Frontal cortex (tissue), 2 donors: ENCODE measurements around a stretch of chr2.

GRCh38 chr2:190551818-190552518 lies 17.4 kb upstream of the NEMP2 start:
- RAMPAGE, long total RNA = no peak

GRCh38 chr2:190679780-190680203 lies 30.9 kb downstream of the NAB1 start:
- RAMPAGE, long total RNA = no peak

- RAMPAGE, long total RNA = no peak
Measured at GRCh38 chr2:190680223-190680719, 31.4 kb downstream of the NAB1 start.

- RAMPAGE, long total RNA = no peak
Measured at GRCh38 chr2:190890804-190891559, 10.4 kb downstream of the GLS start.

DNA sequence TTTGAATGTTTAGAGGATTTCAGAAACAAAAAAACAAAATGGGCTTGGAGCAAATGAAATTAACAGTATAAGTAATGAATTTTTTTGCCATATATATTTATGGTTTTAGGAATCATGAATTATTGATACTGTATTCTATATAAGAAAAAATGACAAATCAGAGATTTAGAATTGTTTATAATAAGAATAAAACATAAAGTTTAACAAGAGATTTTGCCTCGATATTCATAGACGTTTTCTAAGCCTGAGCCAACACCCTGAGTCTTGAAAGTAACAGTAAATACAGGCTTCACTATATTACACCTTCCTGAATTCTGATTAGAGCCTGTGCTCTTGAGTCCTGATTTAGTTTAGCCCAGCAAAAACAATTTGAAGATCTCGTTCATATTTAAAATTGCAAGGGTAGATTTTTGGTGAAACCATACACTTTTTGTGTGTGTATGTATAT lies 25.8 kb downstream of the GLS start:
- RAMPAGE, long total RNA = no peak

DNA sequence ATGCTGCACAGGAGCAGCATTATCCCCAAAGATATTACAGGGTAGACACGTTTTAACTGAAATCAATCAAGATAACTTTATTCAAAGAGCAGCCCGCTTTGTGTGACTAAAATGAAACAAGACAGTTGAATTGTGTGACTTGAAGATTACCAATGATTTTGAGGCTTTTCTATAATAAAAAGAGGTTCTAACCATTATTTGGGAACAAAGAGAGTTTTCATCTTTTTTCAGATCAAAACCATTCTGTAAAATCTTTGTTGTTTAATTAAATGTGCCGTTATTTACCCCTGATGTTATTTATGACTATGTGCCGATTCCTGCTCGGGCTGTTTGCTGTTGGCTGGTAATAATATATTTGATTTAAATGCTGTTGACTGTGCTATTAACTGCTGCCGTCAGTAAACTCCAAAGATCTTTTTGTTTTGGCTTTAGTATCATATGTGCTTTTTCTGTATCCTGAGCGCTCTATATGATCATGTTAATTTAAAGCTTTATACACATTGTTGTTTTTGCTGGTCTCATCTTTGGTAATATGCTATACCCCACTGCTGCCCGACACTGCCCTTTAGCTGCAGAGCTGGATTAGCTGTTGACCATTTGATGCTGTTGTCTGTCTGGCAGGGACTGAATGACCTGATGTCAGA lies 49.1 kb downstream of the STAT1 start:
- RAMPAGE, long total RNA = no peak

DNA sequence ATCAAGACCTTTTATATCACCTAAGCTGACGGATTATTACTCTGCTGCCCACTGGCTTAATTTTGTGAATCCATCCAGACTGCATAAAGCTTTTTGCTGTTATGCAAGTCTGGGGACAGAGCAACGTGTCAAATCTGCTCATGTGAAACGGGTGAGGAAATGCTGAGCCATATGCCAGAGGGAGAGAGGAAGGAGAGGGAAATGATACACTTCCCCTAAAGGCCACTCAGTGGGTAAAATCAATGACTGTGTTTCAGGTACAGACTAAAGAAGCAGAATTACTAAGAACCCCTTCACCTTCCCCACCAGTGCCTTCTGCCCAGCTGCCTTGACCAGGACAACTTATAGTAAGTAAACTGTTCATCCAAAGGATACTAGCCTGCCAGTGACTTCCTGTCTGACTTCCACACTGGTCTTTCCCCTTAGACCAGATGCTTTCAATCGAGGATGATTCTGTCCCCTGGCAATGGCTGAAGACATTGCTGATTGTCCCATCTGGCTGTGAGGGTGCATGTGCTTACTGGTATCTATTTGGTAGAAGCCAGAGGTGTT lies 43.0 kb downstream of the STAT1 start:
- RAMPAGE, long total RNA = no peak

GRCh38 chr2:190979959-190981004 lies 33.7 kb downstream of the STAT1 start:
- RAMPAGE, long total RNA = no peak

DNA sequence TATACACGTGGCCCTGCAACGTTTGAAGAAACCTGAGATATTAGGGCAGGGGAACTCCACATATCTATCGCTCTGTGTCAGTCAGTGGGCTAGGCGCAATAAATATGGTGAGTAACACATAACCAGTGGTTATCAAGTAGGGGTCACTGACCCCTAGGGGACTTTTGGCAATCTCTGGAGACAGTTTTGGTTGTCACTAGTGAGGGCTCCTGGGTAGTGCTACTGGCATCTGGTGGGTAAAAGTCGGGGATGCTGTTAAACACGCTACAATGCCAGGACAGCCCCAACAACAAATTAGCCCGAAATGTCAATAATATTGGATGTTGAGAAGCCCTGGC lies 14.8 kb downstream of the STAT1 start:
- RAMPAGE, long total RNA = no peak

DNA sequence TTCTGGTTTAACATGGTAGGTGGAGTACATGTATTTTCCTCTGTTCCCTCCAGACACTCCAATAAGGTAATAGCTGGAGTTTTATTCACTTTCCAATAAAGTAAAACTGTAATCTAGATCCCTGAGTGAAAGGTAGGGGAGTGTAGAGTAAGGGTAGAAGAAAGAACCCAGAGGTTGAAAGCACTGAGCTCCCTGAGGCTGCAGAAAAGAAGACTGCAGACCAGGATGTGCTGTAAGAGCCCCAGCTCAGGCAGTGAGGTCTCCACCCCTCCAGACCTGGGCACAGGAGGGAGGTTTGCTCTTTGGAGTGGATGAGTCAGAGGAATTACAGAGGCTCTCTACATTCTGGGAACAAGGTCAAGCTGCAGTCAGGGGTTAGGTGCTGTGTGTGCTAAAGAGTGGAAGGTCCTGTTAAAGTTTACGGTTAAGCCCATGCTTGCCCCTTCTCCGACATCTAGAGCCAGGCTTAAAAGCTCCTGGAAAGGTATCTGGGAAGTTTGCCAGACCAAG lies 27.7 kb upstream of the STAT1 start:
- RAMPAGE, long total RNA = no peak

DNA sequence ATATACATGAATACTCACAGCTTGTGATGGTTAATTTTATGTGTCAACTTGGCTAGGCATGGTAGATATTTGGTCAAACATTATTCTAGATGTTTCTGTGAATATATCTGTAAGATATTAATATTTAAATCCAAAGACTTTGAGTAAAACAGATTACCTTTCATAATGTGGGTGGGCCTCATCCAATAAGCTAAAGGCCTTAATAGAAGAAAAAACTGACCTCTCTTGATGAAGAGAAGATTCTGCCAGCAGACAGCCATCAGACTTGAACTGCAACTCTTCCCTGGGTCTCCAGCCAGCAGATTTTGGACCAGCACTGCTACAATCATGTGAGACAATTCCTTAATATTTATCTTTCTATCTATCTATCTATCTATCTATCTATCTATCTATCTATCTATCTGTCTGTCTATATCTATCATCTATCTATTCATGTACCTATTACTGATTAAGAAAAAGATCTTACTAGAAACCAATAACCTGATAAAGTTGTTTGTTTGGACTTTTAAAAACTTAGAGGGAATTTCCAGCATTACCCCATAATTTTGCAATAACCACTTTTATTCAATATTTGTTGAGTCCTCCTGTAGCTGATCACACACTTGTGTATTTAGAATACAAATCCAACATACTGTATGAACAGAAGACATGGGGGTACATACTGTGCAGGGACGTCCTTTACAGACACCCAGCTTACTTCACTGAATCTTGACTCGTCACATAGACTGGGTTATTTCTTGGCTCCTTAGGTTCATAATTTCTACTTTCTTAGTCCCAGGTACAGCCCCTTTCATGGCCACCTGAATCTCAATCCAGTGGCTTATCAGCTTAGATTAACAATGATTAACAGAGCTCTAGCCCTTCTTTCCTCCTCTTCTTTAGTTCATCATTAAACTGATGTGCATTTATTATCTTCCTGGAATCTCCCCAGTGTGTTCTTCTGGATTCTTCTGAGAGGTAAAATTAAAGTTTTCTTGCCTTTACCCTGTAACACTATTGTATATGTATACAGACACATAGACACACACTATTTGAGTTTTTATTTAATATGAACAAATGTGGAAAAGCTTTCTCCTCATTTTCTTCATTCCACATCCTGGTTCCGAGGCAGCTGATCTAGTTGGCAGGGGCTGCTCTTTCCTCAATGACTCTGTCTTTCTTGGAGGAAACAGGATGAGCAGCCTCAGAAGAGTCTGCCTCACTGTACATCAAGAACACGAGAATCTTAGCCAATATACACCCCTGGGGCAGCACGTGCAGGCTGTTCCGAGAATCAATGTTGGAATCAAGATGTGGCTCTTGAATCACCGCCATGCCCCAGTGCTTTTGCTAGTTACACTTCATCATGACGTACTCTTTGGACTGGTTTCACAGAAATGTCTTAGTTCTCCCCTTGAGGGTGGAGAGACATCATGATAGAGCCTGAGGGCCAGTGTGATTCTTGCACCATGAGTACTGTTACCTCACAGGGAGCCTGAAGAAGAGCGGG lies 27.4 kb upstream of the STAT4 start:
- RAMPAGE, long total RNA = no peak

DNA sequence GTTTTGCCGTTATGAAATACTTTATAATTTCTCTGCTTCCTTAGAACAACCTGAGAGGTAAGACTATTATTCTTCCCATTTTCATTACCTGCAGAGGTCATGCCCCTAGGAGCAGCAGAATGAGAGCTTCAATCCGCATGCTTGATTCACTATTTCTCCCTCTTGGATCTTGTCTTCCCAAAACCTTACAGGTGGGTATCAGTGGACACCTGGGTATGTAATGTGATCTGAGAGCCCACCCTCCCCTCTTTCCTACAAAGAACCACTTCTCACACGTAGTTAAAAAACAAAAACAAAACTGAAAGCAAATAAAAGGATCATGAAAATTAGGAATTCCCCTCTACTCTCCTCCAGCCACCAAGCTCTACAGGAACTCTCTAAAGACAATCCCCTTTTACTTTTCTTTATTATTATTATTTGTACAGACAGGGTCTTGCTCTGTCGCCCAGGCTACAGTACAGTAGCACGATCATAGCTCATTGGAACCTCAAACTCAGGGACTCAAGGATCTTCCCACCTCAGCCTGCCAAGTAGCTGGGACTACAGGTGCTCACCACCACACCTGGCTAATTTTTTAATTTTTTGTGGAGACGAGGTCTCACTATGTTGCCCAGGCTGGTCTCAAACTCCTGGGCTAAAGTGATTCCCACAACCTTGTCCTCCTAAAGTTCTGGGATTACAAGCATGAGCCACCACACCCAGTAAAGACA lies 40.7 kb upstream of the MYO1B start:
- RAMPAGE, long total RNA = no peak

DNA sequence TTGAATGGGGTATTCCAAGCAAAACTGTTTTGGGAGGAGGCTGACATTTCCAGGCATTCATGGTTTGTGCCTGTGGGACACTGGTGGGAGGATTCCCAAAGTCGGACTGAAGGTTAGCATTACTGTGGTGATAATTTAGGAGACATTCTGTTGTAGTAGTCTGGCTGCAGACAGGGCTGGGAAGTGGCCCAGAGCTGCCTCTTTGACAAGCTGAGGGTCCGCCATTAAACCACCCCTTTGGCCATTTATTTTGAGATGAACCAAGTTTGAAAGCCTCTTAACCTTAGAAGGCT lies 1.8 kb downstream of the MYO1B start:
- RAMPAGE, long total RNA = no peak

DNA sequence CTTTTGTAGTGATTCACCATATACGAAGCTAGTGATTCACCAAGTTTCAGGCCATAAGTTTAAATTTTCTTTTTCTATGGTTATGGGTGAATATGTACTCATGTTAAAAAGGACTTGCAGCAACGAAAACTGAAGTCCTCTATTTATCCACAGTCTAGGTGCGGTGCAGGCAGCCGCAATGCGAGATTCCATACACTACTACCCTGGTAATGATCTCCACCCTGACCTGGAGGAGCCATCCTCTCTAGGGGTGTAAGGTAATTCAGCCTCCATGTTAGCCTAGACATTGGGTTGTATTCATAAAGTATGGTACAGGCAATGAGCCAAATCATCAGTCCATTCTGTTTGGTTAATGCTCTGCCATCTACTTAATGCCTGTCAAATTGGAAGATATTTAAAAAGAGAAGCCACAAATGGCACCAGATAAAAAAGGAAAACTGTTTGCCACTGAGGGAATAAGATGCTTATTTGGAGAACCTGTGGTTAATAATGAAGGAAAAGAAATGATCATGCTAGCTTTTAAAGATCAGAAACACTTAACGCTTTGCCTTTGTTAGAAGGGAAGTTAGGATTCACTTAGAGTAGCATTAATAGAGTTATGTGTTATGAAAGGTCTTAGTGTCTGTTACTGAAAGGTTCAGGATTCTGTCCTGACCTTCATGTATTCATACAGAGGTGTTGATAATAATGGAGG lies 4.5 kb downstream of the NABP1 start:
- RAMPAGE, long total RNA = no peak

GRCh38 chr2:195595617-195596335 lies 61.2 kb upstream of the SLC39A10 start:
- RAMPAGE, long total RNA = no peak

DNA sequence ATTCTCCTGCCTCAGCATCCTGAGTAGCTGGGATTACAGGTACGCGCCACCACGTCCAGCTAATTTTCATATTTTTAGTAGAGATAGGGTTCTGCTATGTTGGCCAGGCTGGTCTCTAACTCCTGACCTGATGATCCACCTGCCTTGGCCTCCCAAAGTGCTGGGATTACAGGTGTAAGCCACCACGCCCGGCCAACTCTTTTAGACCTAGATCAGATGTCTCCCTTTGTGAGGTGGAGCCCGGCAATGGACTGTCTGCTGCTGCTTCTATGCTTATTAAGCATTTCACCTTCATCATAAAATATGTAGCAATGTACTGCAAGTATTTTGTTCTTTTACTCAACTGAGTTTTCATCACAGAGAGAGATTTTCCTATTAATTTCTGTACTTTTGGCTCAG lies 30.7 kb downstream of the STK17B start:
- RAMPAGE, long total RNA = no peak

DNA sequence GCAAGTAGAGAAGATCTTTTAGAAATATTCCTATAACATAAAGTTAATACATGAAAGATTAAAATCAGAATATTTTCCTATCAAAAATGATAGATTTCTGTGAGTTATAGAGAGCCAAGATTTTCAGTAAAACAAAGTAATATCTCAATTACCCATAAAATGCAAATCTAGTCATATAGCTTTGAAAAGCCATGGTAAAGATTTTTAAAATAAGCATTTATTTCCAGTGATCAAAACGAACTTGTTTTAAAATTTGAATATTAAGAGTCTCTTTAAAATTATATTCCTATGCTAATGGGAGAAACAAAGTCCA lies 20.9 kb downstream of the STK17B start:
- RAMPAGE, long total RNA = no peak

GRCh38 chr2:196154047-196154432 lies 17.3 kb downstream of the STK17B start:
- RAMPAGE, long total RNA = no peak

GRCh38 chr2:196162379-196163110 lies 8.8 kb downstream of the STK17B start:
- RAMPAGE, long total RNA = no peak

DNA sequence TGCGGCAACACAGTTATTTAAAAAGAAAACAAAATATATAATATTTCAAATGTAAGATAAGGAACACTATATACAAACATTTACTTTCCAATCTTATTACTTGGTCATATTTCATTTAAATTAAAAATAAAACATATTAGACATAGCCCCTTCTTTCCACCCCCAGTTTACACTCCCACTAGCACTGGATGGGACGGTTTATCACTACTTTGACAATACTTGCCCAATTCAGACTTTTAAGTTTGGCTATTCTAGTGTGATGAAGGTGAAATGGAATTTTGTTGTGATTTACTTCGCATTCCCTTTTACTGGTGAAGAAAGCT lies 6.1 kb downstream of the STK17B start:
- RAMPAGE, long total RNA = no peak